ENCODE data around the genes TRMT61B and CLIP4.

GRCh38 chr2:28870150-28871061 lies at the start of gene TRMT61B:
TRMT61B (minus strand) TSS chr2:28870309.
- RAMPAGE, long total RNA, result start-site peak on the minus strand at chr2:28870277-28870305, 60 and 25 reads in 2 replicates
- RRBS, result no CpG with 5 or more reads among the region's 61 CpGs

DNA sequence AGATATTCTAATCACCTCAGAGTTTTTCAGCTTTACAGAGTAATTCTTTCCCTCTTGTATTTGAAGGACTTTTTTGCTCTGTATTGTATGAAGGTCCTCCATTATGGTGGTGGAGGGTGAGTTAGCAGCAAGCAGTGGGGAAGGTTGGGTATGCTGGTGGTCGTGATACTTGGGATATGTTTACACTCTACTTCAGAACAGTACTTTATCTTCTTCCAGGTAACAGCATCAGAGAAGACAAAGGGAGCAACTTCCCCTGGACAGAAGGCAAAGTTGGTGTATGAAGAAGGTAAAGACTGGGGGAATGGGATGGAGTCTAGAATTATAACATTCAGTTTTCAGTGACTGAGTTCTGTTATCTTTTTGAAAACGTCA lies 39.0 kb upstream of the TOGARAM2 start:
- RAMPAGE, long total RNA, result no peak
- RRBS, result no CpG with 5 or more reads among the region's 2 CpGs

DNA sequence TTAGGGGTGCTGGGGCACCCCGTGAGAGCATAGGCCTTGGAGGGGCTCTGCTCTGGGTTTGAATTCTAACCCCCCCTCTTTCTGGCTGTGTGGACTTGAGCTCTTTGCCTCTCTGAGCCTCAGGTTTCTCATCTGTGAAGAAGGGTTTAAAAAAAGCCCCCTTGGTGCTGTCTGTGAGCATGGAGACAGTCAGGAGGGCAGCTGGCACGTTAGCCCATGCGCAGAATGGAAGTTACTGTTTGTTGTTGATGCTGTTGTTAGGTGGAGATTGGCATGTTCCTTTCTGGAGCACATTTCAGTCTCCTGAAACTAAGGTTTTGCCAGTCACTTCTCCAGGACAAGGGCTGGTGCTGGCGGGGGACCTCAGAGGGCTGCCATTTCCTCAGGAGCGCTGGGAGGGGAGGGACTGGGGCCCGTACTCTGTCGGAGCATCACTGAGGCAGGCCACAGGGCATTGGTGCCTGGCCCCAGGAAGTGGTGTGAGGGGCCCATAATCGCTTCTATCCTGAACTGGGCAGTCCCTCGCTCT lies 925 bp downstream of the TOGARAM2 start:
- RAMPAGE, long total RNA, result no peak
- RRBS, result no CpG with 5 or more reads among the region's 9 CpGs

GRCh38 chr2:29062904-29063465 lies 11.3 kb downstream of the PCARE start:
- RAMPAGE, long total RNA, result no peak
- RRBS, result no CpG with 5 or more reads among the region's 7 CpGs

DNA sequence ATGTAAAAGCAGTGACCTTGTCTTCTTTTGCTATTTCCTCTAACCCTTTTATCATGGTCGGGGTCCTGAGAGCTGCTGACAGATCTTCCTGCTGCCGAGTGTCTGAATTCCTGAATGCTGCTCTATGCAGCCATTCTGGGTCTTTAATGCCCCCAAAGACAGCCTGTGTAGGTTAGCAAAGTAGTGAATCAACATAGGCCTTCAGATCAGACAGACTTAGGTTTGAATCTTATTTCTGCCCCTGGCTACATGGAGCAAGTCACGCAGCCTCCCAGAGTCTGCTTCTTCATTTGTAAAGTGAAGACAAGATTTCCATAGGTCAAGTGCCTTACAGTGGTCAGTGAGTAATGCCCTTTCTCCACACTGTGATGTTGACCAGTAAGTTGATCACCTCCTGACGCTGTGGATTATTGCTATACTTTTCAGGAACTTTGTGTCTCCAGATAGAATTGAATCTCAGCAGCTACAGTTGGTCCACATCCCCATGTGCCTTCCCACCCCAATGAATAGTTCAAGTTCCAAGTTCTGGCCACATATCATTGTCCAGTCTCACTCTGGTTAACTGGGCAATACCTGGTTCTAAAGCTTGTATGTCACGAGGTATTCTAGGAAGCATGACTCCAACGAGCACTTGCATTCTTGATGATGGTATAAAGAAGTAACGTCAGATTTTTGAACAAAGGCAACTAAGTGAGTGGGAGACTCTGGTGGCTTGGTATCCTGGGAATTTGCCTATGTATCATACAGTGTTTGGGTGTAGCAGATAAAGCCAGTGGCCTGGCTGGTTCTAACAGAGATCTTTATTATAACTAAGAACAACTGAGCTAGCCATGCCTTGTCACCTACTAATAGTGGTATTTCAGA lies 2.1 kb upstream of the CLIP4 start:
- RAMPAGE, long total RNA, result no peak
- RRBS, result no CpG with 5 or more reads among the region's 7 CpGs

DNA sequence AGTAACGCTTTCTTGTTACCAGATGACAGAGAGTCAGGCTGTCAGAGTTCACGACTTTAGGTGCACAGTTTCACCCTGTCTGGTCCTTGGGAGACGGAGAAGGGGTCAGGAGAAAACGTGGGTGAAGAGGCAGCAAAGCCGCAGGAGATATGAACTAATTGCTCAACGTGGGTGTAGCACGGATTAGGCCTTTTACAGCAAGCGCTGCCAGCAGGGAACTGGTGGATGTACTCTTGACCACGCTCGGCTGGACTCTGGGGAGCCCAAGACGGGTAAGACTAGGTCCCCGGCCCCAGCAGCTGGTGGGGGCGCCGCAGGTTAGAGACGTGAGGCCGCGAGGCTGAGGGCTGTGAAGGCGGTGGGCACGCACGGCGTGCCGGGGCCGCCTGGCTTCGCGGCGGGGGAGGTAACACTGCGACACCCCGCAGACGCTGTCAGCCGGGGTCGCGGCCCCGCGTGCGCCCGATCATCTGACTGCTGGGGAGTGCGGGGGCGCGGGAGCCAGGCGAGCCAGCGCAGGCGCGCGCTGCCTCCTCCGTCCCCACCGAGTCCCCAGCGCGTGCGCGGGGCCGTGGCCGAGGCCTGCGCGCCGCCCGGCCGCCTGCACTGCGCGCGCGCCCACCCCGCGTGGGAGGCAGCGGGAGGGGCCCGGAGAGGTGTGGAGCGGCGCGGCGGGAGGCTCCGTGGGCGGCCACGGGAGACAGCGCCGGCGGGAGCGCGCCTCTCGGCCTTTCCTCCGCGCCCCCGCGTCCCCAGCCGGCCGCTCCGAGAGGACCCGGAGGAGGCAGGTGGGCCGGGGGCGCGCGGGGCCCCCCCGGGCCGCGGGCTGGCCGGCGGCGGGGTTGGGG lies at the start of gene CLIP4:
CLIP4 (plus strand) TSS at position 538 of the 848 bp plus-strand sequence.
- RAMPAGE, long total RNA, result no peak
- RRBS, result 2% methylated on average over 44 of the region's 96 CpGs

- RAMPAGE, long total RNA, result no peak
- RRBS, result 3% methylated on average over 28 of the region's 61 CpGs
Observed at GRCh38 chr2:29115726-29116880, 888 bp downstream of the CLIP4 start.

DNA sequence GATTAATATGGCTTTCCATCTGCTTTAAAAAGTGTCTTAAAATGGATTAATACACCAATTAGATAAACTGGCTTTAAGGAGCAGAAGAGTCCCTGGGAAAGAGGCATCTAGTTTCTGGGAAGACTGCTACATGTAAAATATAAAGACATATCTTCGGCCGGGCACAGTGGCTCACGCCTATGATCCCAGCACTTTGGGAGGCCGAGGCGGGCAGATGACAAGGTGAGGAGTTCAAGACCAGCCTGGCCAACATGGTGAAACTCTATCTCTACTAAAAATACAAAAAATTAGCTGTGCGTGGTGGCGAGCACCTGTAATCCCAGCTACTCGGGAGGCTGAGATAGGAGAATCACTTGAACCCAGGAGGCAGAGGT lies 16.5 kb downstream of the YPEL5 start:
- RAMPAGE, long total RNA, result no peak
- RRBS, result no CpG with 5 or more reads among the region's 8 CpGs

- RAMPAGE, long total RNA, result no peak
- RRBS, result no CpG with 5 or more reads among the region's 6 CpGs
Observed at GRCh38 chr2:30689852-30690572, 117.2 kb downstream of the CAPN13 start.

GRCh38 chr2:30979859-30980425 lies 158.3 kb downstream of the GALNT14 start:
- RAMPAGE, long total RNA, result no peak
- RRBS, result no CpG with 5 or more reads among the region's 8 CpGs

DNA sequence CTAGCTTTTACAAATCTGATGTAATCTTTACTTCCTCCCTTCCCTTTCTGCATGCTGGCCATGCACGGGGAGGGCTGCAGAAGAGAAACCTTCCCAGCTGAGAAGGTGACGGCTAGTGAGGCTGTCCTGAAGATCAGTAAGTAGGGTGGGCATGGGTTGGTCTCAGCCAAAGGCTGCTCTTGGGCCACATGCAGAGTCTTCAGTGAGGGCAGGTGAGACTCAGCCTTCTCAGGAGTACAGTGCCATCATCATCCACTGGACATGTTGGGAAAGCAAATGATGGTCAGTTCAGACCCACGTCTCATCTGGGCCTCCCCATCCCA lies 36.2 kb upstream of the GALNT14 start:
- RAMPAGE, long total RNA, result no peak
- RRBS, result no CpG with 5 or more reads among the region's 3 CpGs

- RAMPAGE, long total RNA, result no peak
- RRBS, result no CpG with 5 or more reads among the region's 4 CpGs
Observed at GRCh38 chr2:31334069-31334820, 80.3 kb downstream of the XDH start.

DNA sequence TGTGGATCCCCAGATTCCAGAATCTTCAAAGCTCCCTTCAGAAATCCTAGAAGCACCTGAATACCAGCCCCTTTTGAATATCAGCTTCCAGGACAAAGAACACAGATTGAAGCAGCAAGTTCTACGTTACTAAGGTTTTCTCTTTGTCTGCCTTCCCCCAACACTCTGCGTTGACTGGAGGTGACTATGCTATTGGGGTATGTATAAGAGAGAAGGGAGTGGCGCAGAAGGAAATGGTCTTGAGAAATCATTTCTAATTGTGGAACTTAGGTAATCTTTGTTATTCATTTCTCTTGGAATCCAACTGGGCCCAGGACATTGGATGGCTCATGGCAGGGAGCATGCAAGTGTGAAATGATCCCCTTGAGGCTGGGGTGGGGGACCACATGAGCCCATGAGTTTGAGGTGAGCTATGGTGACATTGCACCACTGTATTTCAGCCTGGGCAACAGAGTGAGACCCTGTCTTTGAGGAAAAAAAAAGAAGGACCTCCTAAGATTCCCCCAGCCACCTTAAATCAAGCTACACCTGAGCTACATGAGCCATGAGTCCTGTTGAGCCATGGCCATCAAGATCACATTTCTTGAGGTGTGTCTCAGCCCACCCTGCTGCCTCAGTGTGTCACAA lies 29.7 kb downstream of the XDH start:
- RAMPAGE, long total RNA, result no peak
- RRBS, result no CpG with 5 or more reads among the region's 3 CpGs

DNA sequence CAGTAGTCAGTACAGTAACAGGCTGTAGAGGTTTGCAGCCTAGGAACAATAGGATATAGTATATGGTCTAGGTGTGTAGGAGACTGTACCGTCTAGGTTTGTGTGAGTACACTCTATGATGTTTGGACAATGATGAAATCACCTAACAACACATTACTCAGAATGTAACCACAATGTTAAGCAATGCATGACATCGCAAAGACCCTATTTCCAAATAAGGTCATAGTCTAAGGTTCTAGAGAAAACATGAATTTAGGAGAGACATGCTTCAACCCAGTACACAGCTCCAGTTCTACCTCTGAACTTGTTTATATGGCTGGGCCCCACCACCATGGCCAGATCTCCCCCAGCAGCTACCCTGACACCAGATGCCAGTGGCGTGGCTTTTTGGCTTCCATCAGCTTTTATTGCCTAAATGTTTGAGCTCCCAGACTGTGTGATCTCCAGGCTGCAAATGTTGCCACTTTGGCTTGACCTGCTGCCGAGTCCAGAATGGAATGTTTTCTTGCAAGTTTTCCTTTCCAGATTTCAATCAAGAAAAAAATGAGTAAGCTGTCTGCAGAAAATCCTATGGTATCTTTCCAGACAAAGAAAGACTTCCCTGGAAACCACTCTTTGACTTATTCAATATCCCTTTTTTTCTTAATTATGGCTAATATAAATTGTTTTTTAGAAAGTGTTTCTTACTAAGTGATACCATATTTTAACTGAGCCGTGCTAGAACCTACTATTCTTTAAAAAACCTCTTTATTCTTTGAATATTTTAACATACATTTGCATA lies 21.8 kb downstream of the SRD5A2 start:
- RAMPAGE, long total RNA, result no peak
- RRBS, result no CpG with 5 or more reads among the region's 5 CpGs

- RAMPAGE, long total RNA, result no peak
- RRBS, result no CpG with 5 or more reads among the region's 6 CpGs
Observed at GRCh38 chr2:31998345-31998841, 12.4 kb downstream of the MEMO1 start.

DNA sequence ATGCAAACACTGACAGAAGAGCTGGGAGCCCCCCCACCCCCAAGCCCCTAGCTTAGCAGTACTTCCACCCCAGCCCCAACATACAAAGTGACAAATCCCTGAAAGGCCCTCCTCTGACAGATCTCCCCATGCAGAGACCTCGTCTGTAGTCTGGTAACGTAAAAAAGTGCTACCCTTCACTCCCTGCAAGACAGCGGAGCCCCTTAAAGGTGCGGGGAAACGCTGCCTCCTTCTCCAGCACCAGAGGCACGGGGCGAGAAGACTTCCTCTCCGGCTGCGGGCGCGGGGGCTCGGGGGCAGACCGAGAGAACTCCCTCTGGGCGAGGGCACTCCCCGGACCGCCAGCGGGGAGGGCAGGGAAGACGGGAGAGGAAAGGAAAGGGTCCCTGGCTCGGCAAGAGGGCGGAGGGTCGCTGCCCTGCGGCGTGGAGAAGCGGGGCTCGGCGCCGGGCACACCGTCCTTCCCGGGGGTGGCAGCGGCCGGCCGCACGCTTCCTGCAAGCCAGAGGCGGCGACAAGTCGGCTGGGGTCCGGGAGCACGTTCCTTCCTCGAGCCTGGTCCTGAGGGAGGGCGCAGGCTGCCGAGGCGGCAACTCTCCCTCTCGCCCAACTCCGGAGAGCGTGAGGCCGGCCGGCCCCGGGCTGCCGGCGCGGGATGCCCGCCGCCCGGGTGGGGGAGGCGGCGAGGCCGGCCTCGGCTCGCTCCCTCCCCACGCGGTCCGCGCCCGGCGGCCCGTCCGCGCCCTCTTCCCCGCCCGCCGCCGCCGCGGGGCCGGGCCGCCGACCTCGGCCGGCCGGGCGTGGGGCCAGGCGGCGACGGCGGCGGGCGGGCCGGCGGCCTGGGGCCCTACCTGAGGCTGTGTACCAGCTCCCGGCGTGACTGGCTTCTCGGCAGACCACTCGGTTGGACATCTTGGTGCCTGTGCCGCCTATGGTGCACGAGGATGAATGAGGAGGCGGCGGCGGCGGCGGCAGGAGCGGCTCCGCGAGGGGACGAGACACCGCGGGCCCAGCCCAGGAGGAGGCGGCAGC lies 1.2 kb downstream of the MEMO1 start:
- RAMPAGE, long total RNA, result no peak
- RRBS, result 2% methylated on average over 52 of the region's 107 CpGs

DNA sequence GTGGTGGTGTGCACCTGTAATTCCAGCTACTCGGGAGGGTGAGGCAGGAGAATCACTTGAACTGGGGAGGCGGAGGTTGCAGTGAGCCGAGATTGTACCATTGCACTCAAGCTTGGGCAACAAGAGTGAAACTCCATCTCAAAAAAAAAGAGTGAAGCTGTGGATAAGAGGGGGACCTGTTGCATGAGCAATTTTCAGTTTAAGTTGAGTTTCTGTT lies 40.4 kb downstream of the BIRC6 start:
- RAMPAGE, long total RNA, result no peak
- RRBS, result no CpG with 5 or more reads among the region's 3 CpGs

DNA sequence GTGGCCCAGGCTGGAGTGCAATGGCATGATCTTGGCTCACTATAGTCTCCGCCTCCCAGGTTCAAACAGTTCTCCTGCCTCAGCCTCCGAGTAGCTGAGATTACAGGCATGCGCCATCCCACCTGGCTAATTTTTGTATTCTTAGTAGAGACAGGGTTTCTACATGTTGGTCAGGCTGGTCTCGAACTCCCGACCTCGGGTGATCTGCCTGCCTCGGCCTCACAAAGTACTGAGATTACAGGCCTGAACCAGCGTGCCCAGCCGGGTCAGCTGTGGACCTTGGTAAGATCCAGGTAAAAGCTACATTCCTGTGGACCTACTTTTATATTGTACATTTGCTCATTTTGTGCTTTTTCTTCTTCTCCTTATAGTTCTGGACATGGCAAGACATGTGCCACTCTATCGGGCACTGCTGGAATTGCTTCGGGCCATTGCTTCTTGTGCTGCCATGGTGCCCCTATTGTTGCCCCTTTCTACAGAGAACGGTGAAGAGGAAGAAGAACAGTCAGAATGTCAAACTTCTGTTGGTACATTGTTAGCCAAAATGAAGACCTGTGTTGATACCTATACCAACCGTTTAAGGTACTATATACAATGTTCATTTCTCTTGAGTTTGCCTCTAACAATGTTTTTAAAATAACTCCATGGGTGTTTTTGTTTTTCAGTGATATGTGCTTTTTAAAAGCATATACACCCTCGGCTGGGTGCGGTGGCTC lies 52.9 kb upstream of the TTC27 start:
- RAMPAGE, long total RNA, result no peak
- RRBS, result no CpG with 5 or more reads among the region's 15 CpGs

- RAMPAGE, long total RNA, result no peak
- RRBS, result no CpG with 5 or more reads among the region's 2 CpGs
Observed at GRCh38 chr2:33475269-33475688, 1.2 kb upstream of the RASGRP3 start.

DNA sequence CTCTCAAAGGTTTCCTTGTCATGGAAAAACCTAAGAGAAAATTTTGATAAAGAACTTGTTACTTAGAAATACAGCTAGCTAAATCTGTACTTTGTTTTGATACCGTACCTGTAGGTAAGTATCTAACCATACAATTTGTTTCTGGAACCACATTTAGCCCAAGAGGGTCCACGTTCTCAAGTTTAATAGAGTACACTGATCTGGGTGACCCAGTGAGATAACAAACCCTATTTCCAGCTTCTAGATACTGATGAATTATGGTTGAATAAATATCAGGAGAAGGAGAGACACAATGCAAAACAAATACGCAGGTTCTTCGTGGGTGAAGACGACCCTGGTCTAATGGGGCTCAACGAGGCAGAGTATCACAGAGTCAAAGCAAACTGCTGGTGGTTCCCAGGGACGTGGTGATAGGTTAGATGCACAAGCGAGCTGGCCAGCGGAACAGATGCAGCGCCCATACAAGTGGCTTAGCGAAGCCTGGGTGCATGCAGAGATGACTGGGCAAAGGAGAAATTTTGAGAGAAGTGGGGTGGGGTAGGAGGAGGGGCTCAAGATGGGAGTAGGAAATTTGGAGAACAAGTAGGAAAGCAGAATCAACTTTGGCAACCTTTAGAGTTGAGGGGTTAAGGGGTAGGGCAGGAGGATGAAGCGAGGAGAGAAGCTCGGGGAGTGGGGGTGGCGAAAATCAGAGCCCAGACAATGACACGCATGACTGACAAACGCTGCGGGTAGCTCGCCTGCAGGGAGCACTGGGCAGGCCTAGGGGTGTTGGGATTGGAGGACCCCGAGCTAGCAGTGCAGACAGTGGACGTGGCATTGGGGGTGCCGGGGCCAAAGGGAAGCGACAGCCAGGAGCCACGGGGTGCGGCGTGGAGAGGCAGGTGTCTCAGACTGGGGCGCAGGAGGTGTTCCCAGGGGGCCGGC lies 633 bp downstream of the FAM98A start:
- RAMPAGE, long total RNA, result no peak
- RRBS, result 1% methylated on average over 5 of the region's 27 CpGs

All from hepatocyte (in vitro differentiated cells and primary cell).